ENCODE measurements around the genes VRTN and ACYP1.

GRCh38 chr14:74347451-74348675 is at the start of gene VRTN:
Gene VRTN (plus strand): TSS chr14:74348471.
- PRO-cap: no peak

- PRO-cap: no peak
These were observed 1.6 kb downstream of the VRTN start for GRCh38 chr14:74349741-74350429.

GRCh38 chr14:74566737-74567145 is 45.3 kb downstream of the LTBP2 start:
- PRO-cap: no peak

GRCh38 chr14:74593554-74593975 is 18.5 kb downstream of the LTBP2 start:
- PRO-cap: no peak

DNA sequence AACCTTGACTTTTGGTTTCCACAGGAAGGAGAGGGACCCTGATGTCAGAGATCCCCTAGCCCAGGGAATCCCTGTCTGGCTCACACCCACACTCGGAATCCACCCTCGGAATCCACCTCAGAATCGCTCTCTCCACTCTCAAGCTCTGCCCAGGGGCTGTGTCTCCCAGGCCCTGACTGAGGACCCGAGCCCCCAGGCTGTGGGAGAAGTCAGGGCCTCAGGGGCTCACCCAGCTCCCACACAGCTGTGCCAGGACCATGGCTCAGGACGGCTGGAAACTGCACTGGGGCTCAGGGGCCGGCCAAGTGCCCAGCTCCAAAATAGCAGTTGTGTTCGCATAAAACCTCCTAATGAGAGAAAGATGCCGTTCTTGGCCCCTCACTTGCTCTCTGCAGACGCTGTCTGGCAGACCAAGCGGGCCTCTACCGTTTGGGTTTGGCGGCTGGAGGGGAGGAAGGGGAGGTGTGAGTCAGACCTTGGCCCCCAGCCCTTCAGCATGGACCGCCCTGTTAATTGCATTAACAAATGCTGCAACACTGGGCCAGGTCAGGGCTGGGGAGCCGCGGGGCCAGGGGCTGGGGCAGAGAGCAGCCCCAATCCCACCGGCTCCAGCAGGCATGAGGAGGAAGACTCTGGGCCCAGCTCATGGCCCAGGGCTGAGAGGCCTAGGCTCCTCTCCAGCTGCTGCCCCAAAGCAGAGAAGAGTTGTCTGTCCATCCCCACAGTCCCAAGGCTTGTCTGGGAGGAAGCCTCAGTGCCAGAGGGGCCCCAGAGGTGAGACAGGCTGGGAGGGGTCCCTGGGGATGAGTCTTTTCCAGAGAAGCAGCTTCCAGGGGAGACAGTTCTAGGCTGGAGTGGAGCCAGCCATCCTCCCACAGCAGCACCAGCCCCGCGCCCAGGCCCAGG is 17.1 kb downstream of the LTBP2 start:
- PRO-cap: unidirectional peak, minus-strand start at position 404 of the sequence

GRCh38 chr14:74778433-74778744 is 15.3 kb downstream of the YLPM1 start:
- PRO-cap: no peak

- PRO-cap: no peak
These were observed 34.5 kb downstream of the YLPM1 start for GRCh38 chr14:74797413-74798170.

- PRO-cap: no peak
These were observed 49.4 kb downstream of the YLPM1 start for GRCh38 chr14:74812482-74812877.

- PRO-cap: no peak
These were observed 34.3 kb downstream of the PROX2 start for GRCh38 chr14:74841422-74842188.

- PRO-cap: no peak
These were observed 2.2 kb downstream of the DLST start for GRCh38 chr14:74883753-74884542.

DNA sequence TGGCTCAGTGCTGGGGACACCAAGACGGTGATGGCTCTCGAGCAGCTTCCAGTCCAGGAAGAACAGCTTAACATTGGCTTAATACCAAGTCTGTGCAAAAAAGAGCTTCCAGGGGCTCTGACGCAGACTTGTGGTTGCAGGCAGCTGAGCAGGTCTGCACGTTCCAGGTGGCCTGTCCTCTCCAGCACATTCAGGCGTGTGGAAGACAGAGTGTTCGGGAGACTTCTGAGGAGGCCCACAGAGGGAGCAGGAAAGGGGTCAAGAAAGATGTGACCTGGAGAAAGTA is 8.6 kb upstream of the PGF start:
- PRO-cap: no peak

DNA sequence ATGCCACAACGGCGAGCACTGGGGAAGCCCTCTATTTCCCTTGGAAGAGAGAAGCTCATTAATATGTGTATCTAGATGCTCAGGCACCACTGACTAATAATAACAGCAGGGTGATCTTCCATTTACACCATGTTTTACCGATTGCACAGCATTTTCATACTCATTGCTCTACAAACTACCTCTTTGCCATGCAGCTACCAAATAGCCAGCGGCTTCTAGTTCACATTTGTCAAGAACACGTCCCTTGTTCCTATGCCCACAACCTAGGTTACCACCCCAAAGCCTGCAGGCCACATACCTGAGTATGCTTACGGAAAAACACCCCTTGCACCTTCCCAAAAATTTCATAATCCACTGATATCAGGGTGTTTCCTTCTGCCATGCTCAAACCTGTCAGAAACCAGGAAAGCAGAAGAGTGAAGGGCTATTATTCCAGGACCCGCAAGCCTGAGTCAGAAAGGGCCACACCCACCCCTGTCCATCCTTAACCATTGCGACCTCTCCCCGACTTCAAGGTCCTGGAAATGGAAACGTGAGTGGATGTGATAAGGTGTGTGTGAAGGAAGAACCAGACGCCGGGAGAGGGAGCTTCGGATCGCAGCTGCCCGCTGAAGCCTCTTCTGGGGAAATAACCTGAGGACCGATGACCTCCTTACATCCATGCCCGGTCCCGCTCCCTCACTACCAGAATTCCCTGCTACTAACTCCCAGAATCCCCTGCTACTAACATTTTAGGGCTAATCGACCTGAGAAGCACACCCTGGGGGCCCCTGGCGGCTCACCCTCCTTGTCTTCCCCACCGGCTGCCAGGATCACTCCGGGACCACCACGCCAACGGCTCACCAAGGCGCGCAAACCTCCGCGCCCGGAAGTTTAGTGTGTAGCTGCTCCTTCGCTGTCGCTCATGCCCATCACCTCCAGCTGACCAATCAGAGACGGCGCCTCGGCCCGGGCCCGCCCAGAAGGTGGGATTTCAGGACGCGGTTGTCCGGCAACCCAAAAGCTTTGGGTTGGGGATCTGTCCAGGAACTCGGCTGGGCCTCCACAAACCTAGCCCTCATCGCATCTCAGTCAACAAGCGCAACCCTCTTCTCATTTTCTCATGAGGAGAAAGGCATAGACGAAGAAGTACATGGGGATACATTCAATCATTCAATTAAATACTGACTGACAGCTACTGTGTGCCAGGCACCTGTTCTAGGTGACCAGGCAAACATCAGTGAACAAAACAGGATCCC is at the start of gene ACYP1:
Gene ACYP1, minus strand, starts transcription at position 853 of the 1,238 bp plus-strand sequence.
- PRO-cap: unidirectional peak, plus-strand start at position 571 of the sequence; unidirectional peak, minus-strand start at position 630 of the sequence; bidirectional peak, plus-strand start at position 999 of the sequence, minus-strand start at position 844 of the sequence

DNA sequence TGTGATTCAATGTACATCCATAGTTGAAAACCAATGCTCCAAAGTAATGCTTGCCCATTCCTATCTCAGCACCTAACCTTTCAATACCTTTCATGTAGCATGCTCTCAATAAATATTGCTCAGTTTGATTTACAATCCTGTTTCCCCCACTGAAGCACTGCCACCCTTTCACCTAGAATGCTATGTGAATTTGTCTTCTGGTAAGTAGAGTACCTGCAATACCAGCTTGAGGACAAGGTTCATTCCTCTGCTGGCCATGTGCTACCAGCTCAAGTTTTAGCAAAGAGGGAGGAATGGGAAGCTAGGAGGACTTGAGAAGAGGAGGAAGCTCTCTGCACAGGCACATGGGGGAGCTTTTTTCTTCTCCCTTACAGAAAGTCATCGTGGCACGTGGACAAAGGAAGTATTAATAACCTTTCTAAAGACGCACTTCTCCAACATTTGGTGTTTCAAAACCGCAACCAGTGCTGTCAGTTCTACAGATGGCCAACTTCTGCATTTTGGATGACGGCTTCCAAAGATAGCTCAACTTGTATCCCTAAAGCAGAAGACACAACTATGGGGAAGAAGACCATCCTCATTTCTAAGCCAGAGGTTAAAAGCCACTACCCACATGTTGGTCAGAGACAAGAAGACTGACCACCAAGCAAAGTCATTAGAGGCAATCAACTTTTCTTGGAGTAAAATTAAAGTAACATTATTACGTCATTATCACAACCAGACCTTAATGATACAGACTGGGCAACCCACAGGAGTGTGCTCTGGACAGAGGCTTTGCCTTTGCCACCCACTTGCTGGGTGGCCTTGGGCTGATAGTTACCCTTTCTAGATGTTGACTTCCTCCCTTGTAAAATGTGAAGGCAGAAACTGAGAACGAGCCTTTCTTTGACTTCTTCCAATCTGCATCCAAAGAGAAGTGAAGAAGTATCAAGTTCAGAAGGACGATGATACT is 12.2 kb upstream of the TMED10 start:
- PRO-cap: no peak

DNA sequence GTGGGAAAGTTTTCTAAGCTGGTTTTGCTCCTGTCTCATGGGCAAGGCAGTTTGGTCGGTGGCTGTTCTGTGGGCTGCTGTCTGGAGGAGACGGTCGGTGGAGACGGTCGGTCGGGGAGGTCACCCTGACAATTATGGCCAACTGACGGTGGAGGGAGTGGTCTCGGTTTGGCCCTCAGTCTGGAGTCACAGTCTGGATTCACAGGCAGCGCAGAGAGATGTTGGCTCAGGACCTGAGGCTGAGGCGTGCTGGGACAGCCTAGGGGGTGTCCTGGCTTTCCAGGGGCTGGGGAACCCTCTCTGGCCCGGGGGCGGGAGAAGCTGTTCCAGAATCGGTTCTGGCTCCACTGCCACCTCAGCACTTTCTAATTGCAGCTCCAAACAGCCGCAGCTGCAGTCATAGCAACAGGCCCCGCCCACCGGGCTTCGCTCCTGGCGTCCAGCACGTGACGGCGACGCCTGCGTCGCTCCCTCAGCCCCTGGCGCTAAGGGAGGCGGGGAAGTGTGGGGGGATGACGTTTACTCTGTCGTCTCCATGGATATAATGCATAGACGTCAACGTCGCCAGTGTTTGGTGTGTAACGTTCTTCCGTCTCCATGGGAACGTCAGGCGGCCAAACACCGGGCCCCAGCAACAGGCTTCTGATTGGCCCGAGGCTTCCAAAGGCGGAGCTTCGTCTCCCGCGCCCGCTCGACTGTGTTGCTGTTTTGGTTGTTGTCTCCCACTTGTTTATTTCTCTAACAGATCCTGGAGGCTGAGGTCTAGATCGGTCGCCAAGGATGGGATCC is 19.8 kb upstream of the FOS start:
- PRO-cap: bidirectional peak, plus-strand start at position 191 of the sequence, minus-strand start at position 136 of the sequence; bidirectional peak, plus-strand start at position 744 of the sequence, minus-strand start at position 367 of the sequence

- PRO-cap: bidirectional peak, plus-strand start at chr14:75277028, minus-strand start at chr14:75276996; bidirectional peak, plus-strand start at chr14:75277286, minus-strand start at chr14:75277086
These were observed 1.9 kb upstream of the FOS start for GRCh38 chr14:75276662-75277182.

DNA sequence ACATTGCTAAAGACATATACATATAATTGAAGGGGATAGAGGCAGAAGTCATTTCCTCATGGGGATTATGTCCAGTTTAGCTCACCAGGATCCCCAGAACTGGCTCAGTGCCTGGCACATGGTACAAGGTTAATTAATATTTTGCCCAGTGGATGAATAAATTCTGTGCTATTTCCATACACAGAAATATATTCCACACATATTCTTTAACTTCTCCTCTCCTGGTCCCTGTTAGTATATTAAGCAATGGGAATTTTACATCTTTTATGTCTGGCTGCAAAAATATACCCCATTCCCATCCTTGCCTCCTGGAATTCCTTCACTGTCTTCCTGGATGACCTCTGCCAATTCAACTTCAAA is 6.7 kb downstream of the FOS start:
- PRO-cap: no peak

DNA sequence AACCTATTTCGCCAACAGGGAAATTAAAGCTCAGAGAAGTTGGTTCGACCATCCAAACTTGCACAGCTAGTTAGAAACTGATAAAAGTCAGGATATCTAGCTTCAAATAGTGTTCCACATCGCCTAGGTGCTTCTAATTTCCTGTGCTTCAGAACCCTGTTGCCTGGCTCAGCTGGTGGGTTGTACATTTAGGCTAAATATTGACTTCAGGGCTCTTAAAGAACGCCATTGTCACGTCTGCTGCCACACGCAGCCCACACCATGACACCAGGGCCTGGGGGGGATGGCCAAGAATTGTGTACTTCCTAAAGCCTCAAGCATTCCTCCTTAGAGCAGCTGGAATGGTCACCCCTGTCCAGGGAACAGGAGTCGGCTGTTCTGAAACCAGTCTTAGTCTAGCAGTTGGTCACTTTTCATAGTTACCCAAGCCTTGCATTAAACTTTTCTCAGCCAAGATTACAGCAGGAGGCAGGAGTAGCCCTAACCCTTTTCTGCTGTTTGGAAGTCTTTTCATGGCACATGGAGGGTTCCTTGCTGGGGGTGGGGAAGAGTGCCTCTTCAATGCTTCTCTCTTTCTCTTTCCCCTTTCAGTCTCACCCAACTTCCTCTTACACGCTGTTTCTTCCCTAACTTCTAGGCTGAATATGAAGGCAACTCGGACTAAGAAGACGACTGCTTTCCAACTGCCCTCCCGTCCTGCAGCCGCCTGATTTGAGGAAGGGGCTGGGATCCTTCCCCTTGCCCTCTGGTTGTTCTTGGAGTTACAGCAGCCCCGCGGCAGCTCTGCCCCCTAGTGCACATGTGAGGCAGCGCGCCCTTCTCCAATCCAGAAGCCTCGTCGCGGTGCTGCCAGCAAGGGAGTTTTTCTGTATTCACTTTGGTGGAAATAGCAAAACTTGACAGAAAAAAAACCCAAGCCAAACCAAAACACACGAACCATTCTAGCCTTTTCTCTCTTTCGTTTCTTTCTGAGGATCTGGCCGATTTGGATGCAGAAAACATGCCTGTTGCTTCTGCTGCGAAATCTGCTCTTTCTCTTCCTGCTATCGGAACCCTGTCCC is 17.2 kb downstream of the FOS start:
- PRO-cap: bidirectional peak, plus-strand start at position 829 of the sequence, minus-strand start at position 747 of the sequence

GRCh38 chr14:75341440-75342012 is 62.9 kb downstream of the FOS start:
- PRO-cap: no peak

- PRO-cap: no peak
These were observed 47.0 kb upstream of the JDP2 start for GRCh38 chr14:75380774-75381228.

DNA sequence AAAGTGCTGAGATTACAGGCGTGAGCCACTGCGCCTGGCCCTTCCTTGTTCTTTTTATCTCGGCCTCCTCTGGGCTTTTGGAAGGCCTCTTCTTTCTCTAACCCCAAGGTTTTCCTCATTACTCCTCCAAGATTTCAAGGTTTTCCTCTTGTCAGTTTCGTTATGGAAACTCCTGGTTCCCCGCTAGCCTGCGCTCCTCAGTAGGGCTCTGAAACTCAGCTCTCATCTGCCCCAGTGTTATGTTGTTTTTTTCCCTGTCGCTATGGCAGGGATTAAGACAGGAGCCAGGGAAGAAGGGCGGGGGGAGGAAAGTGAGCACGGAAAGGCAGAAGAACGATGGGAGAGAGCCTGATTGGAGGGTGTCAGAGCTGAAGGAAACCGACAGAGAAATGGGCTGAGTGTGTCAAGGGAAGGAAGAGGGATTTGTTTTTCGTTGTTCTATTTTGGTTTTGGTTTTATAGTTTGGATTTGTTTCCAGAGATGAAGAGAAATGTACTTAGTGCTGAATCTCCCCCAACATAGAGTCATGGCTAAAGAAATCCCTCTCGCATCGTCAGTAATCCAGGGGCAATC is 26.4 kb upstream of the JDP2 start:
- PRO-cap: no peak

Data from mucosa of descending colon (tissue), 1 donor.